ENCODE measurements around the gene VSTM2B.

DNA sequence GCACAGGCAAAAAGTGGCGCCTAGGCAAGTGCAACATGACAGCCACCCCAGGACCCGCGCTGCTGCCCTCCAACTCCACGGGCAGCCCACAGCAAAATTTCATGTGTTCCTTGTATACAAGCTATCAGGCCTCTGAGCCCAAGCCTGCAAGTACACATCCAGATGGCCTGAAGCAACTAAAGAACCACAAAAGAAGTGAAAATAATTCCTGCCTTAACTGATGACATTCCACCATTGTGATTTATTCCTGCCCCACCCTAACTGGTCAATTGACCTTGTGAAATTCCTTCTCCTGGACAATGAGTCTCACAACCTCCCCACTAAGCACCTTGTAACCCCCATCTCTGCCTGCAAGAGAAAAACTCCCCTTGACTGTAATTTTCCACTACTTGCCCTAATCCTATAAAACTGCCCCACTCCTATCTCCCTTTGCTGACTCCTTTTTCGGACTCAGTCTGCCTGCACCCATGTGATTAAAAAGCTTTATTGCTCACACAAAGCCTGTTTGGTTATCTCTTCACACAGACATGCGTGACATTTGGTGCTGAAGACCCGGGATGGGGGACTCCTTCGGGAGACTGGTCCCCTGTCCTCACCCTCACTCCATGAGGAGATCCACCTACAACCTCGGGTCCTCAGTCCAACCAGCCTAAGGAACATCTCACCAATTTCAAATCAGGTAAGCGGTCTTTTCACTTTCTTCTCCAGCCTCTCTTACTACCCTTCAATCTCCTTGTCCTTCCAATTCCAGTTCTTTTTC lies 137.5 kb downstream of the ZNF675 start:
- PRO-cap, 2 experiments: no peak in any of the 2 experiments

DNA sequence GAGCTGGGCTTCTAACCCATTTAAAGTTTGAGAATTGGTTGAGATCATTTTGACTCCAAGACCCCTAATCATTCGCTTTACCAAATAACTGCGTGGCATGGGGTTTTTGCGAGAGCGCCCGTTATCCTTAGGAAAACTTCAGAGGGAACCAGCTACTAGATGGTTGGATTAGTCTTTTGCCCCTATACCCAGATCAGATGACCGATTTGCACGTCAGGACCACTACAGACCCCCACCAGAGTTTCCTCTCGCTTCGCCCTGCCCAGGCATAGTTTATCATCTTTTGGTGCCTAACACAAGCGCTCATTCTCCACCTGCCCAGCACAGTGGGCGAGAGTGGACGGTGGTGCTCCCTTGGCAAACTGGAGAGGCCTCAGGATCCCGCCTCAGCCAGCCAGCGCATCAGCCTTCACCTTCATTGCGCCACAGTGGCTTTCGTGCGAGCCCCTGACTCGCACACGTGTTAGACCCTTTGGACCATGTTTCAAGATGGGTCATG lies 85.2 kb upstream of the ZNF254 start:
- PRO-cap, 2 experiments: no peak in any of the 2 experiments

DNA sequence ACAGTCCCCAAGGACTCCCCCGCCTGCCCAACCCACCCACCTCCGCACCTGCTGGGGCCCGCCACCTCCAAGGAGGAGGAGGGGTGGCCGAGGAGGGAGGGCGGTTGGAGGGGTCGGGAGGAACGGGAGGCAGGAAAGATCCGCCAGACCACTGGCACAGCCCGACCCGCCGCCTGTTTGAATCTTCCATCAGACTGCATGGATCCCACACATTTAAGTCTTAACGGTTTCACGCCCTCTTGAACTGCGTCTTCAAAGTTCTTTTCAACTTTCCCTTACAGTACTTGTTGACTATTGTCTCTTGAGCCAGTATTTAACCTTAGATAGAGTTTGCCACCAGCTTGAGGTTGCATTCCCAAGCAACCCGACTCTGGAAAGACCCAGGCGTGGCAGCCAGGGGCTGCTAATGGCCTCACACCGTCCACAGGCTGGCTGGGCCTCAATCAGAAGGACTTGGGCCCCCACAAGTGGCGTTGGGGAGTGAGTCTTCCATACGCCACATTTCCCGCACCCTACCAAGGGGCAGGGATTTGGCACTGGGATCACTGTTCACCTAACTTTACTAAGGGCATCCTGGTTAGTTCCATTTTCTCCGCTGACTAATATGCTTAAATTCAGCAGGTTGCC lies 84.1 kb upstream of the ZNF254 start:
- PRO-cap, 2 experiments: no peak in any of the 2 experiments

DNA sequence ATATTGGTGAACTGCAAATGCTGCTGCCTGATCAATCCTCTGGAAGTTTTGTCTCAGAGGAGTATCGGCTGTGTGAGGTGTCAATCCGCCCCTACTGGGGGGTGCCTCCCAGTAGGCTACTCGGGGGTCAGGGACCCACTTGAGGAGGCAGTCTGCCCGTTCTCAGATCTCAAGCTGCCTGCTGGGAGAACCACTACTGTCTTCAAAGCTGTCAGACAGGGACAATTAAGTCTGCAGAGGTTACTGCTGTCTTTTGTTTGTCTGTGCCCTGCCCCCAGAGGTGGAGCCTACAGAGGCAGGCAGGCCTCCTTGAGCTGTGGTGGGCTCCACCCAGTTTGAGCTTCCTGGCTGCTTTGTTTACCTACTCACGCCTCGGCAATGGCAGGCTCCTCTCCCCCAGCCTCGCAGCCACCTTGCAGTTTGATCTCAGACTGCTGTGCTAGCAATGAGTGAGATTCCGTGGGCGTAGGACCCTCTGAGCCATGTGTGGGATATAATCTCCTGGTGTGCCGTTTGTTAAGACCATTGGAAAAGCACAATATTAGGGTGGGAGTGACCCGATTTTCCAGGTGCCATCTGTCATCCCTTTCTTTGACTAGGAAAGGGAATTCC lies 68.2 kb upstream of the ZNF254 start:
- PRO-cap, 2 experiments: no peak in any of the 2 experiments

DNA sequence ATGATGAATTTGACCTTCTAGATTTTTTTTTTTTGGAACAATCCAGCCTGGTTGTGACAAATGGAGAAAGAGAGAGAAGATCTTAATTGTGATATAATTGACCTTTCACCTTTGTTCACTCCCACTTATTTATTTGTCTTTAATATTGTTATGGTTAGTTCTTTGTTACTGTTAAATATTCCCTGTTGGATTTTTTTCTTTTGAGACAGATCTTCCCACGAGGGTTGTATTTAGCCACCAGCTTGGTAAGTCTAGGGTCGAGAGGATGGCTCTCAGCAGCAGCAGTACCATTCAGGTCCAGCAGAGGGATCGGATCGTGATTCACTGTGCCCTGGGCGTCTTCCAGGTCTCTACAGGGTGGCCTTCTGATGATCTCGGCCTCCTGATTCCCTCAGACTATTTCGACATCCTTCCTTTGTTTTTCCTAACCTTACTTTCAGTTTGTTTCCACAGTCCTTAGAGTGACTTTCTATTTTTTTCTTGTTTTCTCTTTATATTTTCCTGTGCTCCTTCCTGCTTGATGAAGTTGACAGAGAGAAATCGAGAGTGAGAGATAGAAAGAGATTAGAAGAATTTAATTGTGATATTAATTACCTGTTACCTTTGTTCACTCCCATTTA lies 1437.0 kb downstream of the UQCRFS1 start:
- PRO-cap, 2 experiments: no peak in any of the 2 experiments

DNA sequence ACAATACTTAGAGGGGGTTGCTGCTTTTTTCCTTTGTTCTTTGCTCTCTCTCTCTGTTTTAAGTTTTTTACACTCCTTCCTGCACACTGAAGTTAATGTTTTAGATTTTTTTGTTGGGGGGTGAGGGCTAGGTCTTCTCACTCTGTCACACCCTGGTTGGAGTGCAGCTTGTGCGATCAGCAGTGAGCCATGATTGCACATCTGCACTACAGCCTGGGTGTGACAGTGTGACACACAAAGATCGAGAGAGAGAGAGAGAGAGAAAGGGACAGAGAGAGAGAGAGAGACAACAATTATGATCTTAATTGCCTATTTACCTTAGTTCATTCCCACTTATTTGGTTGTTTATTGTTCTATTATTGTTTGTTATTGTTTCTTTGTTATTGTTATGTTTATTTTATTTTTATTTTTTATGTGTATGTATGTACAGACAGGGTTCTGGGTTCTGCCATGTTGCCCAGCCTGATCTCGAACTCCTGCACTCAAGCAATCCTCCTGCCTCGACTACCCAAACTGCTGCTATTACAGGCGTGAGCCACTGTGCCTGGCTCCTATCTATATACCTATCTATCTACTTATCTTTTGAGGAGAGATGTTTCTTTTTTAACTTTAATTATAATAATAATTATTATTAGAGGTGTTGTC lies 1432.1 kb downstream of the UQCRFS1 start:
- PRO-cap, 2 experiments: no peak in any of the 2 experiments

GRCh38 chr19:28403473-28404255 lies 809.3 kb downstream of the UQCRFS1 start:
- PRO-cap, 2 experiments: no peak in any of the 2 experiments

- PRO-cap, 2 experiments: no peak in any of the 2 experiments
These were observed 606.8 kb downstream of the UQCRFS1 start for GRCh38 chr19:28606265-28606528.

DNA sequence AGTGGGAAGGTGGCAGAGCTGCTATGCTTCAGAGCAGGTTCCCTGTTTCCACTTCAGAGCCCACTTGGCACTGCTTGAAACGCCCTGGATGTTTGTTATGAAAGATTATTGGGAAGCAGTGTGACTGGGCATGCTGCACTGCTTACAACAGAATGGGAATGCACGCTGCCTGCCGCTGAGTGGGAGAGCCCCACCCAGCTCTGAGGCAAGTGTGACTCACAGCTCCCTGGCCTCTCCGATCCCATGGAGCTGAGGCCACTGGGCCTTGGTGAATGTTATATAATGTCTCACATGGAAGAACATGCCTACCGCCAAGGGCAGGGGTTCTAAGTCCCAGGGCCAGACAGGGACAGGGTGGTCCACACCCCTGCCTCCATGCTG lies 113.7 kb downstream of the UQCRFS1 start:
- PRO-cap, 2 experiments: no peak in any of the 2 experiments

DNA sequence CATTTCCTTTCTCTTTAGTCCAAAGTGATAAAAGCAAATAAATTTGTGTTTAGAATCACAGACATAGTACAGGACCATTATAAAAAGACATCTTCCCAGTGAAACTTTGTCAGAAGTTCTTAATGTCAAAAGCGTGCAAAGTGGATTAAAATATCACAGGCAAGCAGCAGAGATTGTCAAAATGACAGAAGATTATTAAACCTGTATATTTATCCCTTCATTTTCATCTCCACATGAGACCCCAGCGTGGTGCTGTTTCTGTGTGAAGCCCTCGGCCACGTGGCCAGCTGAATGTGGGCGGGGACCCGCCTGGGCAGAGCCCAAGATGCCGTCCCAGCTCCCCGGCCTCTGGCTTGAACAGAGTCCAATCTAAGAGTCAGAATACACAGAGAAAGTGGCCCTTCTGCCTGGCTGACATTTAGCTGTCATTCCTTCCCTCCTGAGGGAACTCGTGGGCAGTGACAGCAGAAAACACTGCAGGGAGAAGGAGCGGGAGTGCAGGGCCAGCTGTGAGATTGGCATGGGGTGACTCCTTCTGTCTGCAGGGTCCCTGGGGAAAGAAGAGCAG lies 34.9 kb upstream of the UQCRFS1 start:
- PRO-cap, 2 experiments: no peak in any of the 2 experiments

DNA sequence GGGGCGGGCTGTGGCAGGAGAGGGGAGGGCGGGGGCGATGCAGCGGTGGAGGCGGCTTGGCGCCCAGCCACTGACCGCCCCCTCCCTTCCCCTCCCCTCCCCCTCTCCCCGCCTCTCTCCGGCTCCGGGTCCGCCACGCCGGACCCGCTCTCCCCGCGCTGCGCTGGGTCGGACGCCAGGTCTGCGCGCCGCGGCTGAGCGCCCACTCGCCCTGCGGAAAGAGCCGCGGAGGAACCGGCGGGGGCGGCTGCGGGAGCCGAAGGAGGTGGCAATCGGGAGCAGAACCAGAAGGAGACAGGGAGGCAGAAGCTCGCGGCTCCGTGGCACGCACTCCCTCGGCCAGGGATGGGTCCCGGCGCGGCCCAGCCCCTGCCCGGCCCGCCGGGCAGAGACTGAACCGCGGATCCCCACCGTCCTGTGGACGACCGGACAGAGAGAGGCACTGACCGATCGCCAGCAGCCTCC lies at the start of gene VSTM2B:
VSTM2B (plus strand) TSS at position 111 of the 465 bp plus-strand sequence.
- PRO-cap, 2 experiments: no peak in any of the 2 experiments

GRCh38 chr19:29665778-29666796 lies 826 bp downstream of the PLEKHF1 start:
- PRO-cap, 2 experiments: peak in 2 of 2 experiments; most common plus-strand start chr19:29666588 (in 1); most common minus-strand start chr19:29666368 (in 2)

- PRO-cap, 2 experiments: no peak in any of the 2 experiments
These were observed 20.0 kb downstream of the PLEKHF1 start for GRCh38 chr19:29685337-29685602.

DNA sequence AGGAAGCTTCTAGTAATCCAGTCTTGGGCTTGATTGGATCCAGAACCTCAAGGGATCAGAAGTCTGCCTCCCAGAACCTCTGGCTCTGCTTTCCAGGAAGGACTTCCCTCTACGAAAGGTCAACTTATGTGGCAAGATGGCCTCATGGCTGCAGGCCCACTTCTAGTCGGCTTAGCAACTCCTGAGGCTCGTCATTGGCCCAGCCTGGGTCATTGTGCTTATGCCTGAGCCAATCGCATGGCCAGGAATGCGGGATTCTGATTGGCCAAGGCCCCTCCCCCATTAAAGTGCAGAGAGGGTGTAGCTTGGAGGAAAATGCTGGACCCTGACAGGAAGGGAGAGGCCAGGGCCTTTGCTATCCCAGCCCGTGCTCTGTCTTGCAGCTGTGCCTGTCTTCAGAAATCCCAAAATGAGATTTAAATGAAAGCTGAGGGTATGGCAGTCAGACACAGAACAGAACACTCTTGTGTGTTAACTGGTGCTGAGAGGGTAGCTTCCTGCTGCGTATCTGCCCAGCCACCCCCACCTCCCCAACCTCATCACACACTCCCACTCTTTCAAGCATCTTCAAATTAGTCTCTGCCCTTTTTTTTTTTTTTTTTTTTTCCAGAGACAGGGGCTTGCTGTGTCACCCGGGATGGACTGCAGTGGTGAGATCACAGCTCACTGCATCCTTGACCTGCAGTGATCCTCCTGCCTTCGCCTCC lies 5.5 kb upstream of the CCNE1 start:
- PRO-cap, 2 experiments: no peak in any of the 2 experiments

GRCh38 chr19:29841707-29842071 lies 29.9 kb downstream of the CCNE1 start:
- PRO-cap, 2 experiments: no peak in any of the 2 experiments

GRCh38 chr19:30373618-30374054 lies 1.5 kb downstream of the ZNF536 start:
- PRO-cap, 2 experiments: no peak in any of the 2 experiments

DNA sequence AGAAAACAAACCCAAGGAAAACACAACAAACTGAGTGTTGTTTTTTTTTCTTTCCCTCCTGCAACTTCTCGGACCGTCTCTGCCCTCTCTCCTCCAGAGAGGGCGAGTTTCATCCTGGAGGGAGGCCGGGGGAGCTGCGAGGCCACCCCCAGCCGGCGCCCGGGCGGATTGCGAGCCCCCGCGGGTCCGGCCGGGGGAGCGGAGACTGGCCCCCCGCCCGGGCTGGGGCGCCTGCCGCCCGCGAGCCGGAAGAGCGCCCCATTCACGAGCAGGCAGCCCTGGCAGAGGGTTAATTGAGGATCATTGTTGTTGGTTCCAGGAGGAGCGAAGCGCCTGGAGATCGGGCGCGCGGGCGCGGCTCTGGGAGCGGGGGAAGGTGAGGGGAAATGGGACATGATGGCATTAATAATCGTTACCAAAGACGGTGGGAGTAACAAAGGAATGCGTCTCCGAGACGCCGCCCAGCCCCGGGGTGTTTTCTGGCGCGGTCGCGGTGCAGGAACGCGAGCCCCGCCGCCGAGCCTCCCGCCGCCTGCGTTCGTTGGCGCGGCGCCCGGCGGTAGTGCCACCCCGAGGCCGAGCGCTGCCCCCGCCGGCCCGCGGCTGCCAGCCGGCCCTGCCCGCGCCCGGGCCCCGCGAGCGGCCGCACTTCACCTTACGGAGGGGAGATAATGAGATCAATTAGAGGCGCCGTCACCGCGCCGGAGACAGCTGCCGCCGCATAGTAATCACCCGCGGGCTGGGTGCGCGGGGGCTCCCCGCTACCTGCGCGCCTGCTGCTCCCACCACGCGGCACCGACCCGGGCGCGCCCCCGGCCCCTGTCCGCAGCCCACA lies 2.7 kb downstream of the ZNF536 start:
- PRO-cap, 2 experiments: no peak in any of the 2 experiments

- PRO-cap, 2 experiments: no peak in any of the 2 experiments
These were observed 282.8 kb downstream of the TSHZ3 start for GRCh38 chr19:31066355-31066881.

- PRO-cap, 2 experiments: no peak in any of the 2 experiments
These were observed 804 bp upstream of the TSHZ3 start for GRCh38 chr19:31349922-31350558.

DNA sequence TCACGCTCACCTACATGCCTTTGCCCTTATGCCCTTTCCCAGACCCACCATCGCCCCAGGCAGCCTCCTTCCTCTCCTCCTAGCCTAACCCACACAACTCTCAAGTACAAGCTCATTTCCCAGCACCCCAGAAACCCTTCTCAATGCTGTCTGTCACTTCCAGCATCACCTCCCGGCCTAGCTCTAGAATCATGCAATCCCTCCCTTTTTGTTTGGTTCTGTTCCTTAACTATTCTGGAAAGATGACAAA lies 454.0 kb upstream of the TSHZ3 start:
- PRO-cap, 2 experiments: no peak in any of the 2 experiments

Data from Metastatic Liver Carcinoma in the Lung (tissue), 2 donors.